Skin of body (tissue), 2 donors: ENCODE results near the gene KCNG4.

GRCh38 chr16:81616299-81617263 lies 162.5 kb upstream of the PLCG2 start:
- RAMPAGE, long total RNA, result no peak

DNA sequence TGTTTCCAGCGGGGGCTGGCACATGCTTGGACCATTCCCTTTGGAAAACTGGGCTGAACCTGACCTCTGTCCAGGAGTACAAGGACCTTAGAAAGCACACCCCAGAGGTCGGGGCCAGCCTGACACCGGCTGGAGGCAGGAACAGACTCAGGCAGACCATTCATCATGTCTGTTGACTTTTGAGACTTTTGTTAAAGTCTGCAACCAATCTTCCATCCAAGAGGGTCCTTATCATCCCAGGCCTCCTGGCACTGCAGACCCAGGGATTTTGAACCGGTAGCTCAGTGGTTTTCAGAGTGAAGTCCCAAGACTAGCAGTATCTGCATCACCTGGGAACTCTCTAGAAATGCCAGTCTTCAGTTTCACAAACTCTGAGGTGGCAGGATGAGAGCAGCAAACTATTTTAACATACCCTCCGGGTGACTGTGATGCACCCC lies 145.3 kb upstream of the PLCG2 start:
- RAMPAGE, long total RNA, result no peak

DNA sequence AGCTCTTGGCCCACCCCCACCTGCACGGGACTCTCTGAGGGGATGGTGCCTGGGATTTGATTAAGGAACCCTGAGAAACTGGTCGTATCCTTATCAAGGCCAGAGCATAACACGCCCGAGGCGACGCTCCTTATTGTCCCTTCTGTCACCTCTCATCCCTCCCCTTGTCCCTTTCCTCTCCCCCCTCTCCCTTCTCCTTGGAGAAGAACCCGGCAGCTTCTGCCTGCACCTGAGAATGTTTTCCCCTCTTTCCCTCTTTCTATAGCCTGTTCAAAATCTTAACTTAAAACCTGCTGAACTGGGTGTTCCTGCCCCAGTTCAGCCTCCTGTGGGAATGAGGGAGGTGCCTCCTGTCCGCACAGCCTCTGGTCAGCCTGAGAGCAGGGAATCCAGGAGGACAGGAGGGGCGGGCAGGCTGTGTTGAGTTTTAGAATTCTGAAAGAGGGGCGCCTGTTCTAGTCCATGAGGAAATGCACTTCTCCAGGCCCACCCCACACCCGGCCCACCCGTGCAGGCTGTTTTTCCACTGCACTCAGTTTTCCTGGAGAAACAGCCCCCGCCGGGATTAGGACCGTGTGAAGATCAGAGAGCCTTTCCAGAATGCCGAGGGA lies 140.6 kb upstream of the PLCG2 start:
- RAMPAGE, long total RNA, result no peak

DNA sequence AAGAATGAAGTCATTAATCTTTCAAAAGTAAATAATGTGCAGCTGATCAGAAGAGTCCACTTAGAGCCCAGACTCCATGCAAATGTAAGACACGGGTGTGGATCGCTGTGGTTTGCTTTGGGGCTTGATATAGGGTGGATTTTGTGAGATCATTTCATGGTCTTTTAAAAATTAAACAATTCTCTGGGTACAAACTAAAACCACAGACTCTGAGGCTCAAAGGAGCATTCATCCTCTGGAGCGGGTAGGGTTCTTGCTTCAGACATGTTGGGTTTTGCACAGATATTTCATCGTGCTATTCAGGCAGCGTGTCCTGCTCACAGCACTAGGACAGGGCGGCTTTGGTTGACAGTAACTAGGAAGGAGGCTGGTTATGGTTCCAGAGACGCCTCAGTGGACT lies 129.4 kb upstream of the PLCG2 start:
- RAMPAGE, long total RNA, result no peak

- RAMPAGE, long total RNA, result no peak
These were observed 128.8 kb upstream of the PLCG2 start for GRCh38 chr16:81650071-81650828.

DNA sequence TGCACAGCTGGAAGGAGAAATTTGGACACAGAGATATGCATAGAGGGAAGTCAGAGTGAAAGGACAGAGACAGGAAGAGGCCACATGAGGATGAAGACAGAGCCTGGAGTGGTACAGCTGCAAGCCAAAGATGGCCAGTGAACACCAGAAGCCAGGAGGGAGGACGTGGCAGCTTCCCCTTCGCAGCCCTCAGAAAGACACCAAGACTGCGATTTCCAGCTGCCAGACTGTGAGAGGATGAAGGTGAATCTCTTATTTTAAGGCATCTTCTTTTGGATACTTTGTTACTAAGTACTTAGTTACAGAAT lies 60.5 kb upstream of the PLCG2 start:
- RAMPAGE, long total RNA, result no peak

GRCh38 chr16:81753045-81753384 lies 26.1 kb upstream of the PLCG2 start:
- RAMPAGE, long total RNA, result no peak

- RAMPAGE, long total RNA, result no peak
These were observed 31.8 kb downstream of the PLCG2 start for GRCh38 chr16:81810809-81811468.

DNA sequence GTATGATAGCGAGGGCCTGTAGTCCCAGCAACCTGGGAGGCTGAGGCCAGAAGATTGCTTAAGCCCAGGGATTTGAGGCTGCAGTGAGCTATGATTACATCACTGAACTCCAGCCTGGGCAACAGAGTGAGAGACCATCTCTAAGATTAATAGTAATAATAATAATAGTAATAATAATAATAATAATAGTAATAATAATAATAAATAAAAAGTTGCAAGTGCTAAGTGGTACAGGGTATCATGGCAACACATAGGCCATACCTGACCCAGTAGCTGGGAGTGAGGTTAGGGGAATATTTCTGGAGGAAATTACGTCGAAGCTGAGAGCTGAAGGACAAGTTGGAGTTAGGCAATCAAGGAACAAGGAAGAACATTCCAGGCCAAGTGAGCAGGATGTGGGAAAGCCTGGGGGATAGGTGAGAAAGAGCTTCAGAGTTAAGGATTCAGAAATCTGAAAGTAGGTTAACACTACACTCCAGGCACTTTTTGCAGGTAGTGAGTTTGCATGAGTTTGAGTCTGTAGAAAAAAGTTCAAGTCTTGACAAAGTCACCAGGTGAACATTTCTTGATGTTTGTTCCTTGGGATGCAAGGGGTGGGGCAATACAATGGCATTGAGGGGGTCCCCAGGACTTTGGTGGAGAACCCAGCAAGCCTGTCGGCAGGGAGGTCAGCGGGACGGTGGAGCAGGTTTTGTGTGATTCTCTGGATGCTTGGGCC lies 27.5 kb upstream of the MPHOSPH6 start:
- RAMPAGE, long total RNA, result no peak

DNA sequence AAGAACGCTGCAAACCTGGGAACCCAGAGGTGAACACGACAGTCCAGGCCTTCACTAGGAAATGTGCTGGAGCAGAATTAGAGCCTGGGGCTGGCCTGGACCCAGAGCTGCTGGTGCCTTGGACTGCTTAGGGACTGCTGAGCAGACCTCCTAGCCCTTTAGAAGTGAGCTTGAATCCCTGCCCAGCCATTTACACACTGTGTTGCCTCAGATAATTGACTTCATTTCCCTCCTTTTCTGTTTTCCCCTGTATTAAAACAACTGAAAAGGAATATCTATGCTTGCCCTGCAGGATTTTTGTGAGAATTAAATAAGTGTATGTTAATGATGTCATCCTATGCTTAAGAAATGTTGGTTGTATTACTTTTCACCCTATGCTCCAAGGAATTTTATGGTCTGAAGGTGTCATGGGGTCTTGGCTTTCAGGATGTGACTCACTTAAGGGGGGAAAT lies 11.4 kb downstream of the CDH13 start:
- RAMPAGE, long total RNA, result no peak

DNA sequence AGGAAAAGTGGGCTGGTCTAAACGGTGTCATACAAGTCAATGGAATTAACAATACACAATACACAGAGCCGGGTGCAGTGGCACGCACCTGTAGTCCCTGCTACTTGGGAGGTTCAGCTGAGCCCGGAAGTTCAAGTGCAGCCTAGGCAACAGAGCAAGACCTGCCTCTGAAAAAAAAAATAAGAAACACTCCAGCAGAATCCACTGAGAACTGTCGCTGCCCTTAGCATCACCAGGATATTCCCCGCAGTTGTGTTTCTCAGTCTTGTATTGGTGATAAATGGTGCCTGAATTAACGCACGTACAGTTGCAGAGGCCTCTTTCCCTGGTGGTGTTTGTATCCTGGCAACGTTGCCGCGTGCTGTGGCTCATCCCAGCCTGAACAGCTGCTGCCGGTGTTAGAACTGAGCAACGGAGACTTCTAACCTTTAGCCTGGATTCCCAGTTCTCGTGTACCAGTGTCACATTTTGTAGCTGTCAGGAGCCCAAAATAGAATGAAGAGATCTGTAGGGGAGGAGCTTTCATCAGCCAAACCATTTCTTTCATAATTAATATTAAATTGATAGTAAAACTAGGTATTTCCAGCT lies 4.8 kb downstream of the MLYCD start:
- RAMPAGE, long total RNA, result no peak

GRCh38 chr16:84239831-84240274 lies at the start of gene KCNG4:
Gene KCNG4 (minus strand): TSS chr16:84240012.
- RAMPAGE, long total RNA, result no peak

DNA sequence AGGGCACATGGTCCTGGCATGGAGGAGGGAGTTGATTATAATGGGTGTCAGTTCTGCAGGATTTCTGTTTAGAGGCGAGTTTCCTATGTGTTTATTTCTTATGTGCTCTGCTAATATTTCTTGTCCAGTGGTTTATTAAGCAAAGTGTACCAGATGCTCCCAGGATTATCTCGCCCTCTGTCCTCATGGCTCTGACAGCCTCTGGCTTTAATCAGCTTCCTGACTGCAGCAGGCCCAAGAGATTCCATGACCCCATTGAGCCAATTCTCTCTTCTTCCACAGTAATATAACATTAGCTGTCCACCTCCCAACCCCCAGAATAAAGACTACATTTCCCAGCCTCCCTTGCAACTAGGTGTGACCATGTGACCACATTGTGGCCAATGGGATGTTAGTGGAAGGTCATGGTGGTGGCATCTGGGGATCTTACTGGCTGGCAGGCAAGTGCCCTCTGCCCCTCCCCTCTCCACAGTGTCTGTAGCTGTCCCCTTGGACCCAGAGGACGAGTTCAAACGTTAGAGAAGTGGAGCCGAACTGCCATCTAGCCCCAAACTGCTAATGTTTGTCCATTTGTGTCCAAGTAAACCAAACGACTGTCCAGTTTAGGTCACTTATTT lies 26.5 kb upstream of the KCNG4 start:
- RAMPAGE, long total RNA, result no peak

GRCh38 chr16:84283183-84283962 lies 11.3 kb upstream of the WFDC1 start:
- RAMPAGE, long total RNA, result no peak

GRCh38 chr16:84295140-84295759 lies 572 bp downstream of the WFDC1 start:
- RAMPAGE, long total RNA, result no peak

GRCh38 chr16:84500953-84501679 lies 3.3 kb downstream of the MEAK7 start:
- RAMPAGE, long total RNA, result no peak

- RAMPAGE, long total RNA, result no peak
These were observed 4.1 kb upstream of the MEAK7 start for GRCh38 chr16:84508568-84509028.

- RAMPAGE, long total RNA, result no peak
These were observed 31.1 kb upstream of the MEAK7 start for GRCh38 chr16:84535196-84536235.

- RAMPAGE, long total RNA, result no peak
These were observed 52.3 kb downstream of the COTL1 start for GRCh38 chr16:84565442-84566137.

- RAMPAGE, long total RNA, result no peak
These were observed 23.0 kb downstream of the COTL1 start for GRCh38 chr16:84594753-84595476.